ENCODE measurements around the genes ZNF79 and FPGS.

DNA sequence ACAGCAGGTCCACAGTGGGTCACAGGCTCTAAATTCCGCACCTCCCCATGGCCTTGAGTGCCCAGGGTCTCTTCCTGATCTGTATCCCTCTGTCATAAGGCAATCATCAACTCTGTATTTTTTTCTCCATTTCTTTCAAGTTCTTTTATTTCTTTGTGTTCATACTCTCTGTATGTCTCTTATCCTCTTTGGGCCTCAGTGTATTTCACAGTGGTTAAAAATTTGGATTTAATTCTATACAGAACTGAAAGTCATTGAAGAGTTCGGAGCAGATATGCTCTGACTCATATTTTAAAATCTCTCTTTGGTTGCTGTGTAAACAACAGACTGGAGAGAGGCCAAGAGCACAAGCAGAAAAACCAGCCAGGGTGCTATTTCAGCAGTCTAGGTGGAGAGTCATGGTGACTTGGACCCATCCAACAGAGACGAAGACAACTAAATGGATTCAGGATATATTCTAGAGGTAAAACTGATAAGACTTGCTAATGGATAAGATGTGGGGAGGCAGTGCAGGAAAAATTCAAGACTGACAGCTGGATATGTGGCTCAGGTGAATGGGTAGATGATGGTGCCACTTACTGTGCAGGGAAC, 169.0 kb downstream of the MAPKAP1 start:
- RRBS: no CpG with 5 or more reads among the region's 3 CpGs
CAGE:
- cytosol, long polyA plus RNA: no peak
- long polyA plus RNA: no peak
- nucleus, long polyA plus RNA: start-site peak on the plus strand centred at position 353 of the sequence, 70 bp wide, 52 and 70 reads in 2 replicates

DNA sequence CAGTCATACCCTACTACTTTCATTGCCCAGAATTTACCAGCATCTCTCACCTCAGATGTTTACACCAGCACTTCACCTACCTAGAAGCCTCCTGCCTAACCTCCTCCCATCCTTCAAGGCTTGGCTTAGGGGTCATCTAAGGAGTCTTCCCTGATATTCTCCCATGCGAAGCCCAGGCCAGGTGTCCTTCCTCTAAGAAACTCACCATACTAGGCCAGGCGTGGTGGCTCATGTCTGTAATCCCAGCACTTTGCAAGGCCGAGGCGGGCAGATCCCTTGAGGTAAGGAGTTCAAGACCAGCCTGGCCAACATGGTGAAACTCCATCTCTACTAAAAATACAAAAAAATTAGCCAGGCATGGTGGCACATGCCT, 75.3 kb downstream of the MAPKAP1 start:
- RRBS: no CpG with 5 or more reads among the region's 4 CpGs
CAGE:
- cytosol, long polyA plus RNA: no peak
- long polyA plus RNA: no peak
- nucleus, long polyA plus RNA: no peak

DNA sequence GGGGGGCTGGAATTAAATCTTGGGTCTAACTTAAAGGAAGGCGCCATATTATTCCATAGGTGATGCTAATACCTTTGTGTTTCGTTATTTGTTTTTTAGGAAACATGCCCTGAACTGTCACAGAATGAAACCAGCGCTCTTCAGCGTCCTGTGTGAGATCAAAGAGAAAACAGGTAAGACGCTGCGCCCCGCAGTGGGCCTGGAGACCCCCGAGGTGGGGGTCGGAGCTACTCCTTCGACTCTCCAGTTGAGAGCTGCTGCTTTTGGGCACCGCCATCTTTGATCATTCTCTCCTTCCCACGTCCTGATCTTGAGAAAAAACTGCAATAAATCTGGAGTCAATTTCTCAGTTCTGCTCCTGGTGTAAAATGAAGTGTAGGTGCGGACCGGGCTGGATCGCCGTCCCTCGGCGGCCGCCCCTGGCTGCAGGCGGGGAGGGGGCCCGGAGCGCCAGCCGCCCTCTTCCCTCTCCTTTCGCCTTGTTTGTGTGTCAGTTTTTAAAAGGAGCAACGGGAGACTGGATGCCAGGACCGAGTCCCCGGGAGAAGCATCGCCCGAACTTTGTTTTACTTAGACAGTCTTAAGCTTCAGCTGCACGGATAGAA, 1.4 kb downstream of the PBX3 start:
- RRBS: 2% methylated on average over 11 of the region's 30 CpGs
CAGE:
- cytosol, long polyA plus RNA: no peak
- long polyA plus RNA: no peak
- nucleus, long polyA plus RNA: no peak

DNA sequence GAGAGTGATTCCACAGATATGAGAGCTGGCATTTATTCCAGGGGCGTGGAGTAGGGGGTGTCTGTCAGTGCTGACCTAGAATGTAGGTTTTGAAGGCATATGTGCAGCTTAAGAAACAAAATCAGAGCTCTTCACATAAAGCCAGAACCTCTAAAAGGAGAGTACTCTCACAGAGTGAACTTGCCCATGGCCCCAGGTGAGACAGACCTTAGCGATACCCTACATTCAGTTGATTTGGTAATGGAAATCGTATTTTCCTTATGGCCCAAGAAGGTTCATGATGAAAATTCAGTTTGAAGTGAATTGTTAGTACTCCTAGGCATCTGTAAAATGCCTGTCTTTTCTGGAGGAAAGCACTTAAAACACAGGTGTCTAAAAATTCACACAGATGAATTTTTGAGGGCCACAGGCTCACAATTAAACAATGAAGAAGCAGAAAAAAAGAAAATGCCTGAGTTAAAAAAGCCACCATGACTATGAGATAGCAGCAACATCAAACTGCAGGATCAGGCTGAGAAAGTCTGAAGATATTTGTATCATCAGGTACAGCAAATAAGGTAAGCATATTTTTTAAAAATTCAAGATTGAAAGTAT, 121.4 kb downstream of the PBX3 start:
- RRBS: no CpG with 5 or more reads among the region's 3 CpGs
CAGE:
- cytosol, long polyA plus RNA: no peak
- long polyA plus RNA: no peak
- nucleus, long polyA plus RNA: no peak

GRCh38 chr9:125877965-125879003, 131.1 kb downstream of the PBX3 start:
- RRBS: no CpG with 5 or more reads among the region's 4 CpGs
CAGE:
- cytosol, long polyA plus RNA: no peak
- long polyA plus RNA: no peak
- nucleus, long polyA plus RNA: start-site peak on the plus strand at chr9:125878261-125878441, 146 and 103 reads in 2 replicates; start-site peak on the plus strand at chr9:125878591-125878660, 22 and 21 reads in 2 replicates

DNA sequence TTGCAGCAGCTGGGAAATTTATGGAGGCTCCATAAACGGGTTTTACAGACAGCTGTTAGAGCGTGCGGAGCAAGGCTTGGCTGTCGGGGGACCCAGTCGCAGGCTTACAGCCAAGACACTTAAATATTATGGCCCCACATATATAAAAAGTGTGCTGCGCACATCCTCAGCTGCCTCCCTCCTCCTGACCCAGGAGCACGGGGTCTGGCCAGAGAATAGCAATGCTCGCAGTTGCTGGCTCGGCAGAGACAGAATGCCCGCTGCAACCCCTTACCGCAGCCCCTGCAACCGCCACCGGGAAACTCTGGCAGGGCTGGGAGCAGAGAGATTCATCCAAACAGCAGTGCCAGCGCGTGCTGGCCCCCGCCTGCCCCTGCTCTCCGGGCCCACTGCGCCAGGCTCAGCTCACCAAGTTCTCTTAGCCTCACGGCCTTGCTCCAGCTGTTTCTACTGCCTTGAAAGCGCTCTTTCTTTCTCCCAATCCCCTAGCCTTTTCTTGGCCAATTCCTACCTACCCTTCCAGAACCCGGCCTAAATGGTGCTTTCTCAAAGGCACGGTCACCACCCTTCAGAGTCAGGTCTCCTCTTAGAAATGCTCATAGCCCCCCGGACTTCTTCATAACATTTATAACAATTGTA, 28.2 kb upstream of the MVB12B start:
- RRBS: 91% methylated on average over 8 of the region's 23 CpGs
CAGE:
- cytosol, long polyA plus RNA: no peak
- long polyA plus RNA: no peak
- nucleus, long polyA plus RNA: no peak

DNA sequence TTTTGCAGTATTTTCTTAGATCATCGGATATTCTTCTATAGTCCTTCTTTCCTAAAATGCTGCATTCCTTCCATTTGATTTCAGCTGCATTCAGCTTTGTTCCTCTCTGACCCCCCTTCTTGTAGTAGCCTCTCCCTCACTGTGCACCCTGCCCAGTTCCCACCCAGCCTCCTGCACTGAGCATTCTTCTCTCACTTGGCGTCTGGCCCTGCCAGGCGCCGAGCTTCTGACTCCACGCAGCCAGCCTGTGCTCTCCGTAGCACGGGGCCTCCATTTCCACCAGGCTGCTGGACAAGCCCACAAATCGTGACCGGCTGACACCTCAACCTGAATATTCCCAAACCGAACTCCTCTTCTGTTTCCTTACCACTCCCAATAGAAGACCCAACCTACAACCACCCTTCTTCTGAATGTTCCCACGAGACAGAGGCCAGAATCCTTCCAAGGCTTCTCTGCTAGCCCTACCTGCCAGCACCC, 40.0 kb downstream of the MVB12B start:
- RRBS: no CpG with 5 or more reads among the region's 11 CpGs
CAGE:
- cytosol, long polyA plus RNA: no peak
- long polyA plus RNA: no peak
- nucleus, long polyA plus RNA: no peak

GRCh38 chr9:126367674-126368182, 41.1 kb downstream of the MVB12B start:
- RRBS: no CpG with 5 or more reads among the region's 7 CpGs
CAGE:
- cytosol, long polyA plus RNA: no peak
- long polyA plus RNA: no peak
- nucleus, long polyA plus RNA: no peak

DNA sequence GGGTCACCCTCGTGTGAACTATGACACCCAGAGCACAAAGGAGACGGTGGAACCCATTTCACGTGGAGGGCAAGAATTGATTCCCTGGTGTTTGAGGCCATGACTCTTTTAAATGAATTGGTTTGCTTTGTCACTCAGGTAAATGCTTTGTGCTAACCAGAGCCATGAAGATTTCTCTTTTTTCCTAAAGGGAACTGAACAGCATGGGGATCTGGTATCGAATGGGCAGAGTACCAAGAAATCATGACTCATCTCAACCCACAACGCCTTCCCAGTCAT, 68.7 kb downstream of the MVB12B start:
- RRBS: no CpG with 5 or more reads among the region's 5 CpGs
CAGE:
- cytosol, long polyA plus RNA: no peak
- long polyA plus RNA: no peak
- nucleus, long polyA plus RNA: no peak

DNA sequence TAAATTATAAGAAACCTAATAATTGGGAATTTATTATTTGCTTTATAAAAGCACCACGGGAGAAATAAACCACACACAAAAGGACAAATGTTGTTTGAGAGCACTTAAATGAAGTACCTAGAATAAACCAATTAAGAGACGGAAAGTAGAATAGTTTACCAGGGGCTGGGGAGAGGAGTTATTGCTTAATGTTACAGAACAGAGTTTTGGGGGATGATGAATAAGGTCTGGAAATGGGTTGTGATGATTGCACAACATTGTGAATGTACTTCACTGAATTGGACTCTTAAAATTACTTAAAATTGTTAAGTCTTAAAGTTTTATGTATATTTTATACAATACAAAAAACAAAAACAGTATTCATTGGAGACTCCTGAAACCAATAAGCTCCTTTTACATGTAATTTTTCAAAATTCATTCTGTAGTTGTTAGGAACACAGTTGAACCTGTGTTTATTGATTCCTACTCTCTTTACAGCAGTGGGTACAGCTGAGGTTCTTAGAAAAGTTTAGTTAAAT, 1.5 kb downstream of the ZBTB43 start:
- RRBS: no CpG with 5 or more reads among the region's 2 CpGs
CAGE:
- cytosol, long polyA plus RNA: no peak
- long polyA plus RNA: no peak
- nucleus, long polyA plus RNA: no peak

DNA sequence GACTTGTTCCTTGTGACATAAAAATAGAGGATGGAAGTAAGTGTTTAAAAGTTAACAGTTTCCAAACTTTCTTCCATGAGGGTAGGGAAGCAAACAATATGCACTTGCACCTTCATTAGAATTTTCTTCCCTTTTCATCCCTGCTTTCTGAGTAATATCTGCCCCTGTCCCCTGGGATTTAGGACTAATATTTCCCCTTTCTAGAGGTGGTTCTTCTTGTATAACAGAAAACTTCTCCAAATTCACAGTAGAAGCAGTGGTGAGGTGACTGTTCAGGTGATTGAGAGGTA, 60.0 kb upstream of the SLC2A8 start:
CAGE:
- cytosol, long polyA plus RNA: no peak
- long polyA plus RNA: no peak
- nucleus, long polyA plus RNA: no peak

DNA sequence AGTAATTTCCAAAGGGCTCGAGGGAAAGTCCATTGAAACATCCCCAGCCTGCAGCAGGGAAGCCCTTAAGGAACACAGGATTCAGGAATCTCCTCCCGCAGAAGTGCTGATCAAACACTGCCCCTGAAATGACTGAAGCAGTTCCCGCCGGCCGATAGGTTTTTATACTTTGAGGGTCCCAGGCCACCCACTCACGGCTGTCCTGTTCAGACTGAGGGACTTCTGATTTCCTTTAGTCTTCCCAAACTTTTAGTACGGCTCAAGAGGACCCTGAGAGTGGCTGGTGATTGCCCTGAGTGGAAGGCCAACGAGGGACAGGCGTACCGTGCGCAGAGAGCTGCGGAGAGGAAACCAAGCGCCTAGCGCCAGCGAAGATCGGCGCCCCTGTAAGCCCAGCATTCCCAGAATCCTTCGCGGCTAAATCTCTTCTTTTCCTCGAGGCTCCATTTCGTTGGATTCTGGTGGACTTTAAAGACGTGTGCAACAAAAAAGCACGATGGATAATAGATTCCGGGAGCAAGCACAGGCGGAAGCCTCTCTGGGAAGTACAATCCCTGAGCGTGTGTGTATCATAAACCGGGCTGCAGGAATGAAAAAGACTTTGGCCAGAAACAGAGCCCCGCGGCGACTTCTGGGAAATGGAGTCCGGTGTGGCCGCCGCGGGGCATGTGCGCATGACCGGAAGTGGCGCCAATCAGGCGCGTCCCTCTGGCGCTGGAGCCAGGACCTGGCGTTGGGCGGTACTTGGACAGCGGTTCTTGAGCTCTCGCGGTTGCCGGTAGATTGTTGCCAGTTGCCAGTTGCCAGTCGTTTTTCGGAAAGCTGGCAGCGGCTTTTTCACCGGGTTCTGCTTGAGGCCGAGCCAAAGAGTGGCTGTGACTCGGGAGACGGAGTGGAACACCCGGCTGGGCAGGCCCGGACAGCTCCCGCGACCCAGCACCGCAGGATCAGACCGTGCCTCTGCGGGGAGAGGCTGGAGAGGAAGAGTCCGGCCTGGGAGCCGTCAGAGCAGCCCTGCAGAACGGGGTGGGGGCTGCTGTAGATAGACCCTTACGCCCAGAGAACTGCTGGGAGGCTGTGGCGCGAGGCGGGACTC, at the start of gene ZNF79:
Gene ZNF79, plus strand, starts transcription at position 693 of the 1,096 bp plus-strand sequence.
- RRBS: 2% methylated on average over 31 of the region's 67 CpGs
CAGE:
- cytosol, long polyA plus RNA: no peak
- long polyA plus RNA: no peak
- nucleus, long polyA plus RNA: no peak

- RRBS: no CpG with 5 or more reads among the region's 16 CpGs
CAGE:
- cytosol, long polyA plus RNA: no peak
- long polyA plus RNA: no peak
- nucleus, long polyA plus RNA: no peak
These were observed 55.0 kb downstream of the LRSAM1 start for GRCh38 chr9:127506007-127506926.

GRCh38 chr9:127573921-127575125, 5.5 kb upstream of the NIBAN2 start:
- RRBS: no CpG with 5 or more reads among the region's 12 CpGs
CAGE:
- cytosol, long polyA plus RNA: no peak
- long polyA plus RNA: no peak
- nucleus, long polyA plus RNA: no peak

DNA sequence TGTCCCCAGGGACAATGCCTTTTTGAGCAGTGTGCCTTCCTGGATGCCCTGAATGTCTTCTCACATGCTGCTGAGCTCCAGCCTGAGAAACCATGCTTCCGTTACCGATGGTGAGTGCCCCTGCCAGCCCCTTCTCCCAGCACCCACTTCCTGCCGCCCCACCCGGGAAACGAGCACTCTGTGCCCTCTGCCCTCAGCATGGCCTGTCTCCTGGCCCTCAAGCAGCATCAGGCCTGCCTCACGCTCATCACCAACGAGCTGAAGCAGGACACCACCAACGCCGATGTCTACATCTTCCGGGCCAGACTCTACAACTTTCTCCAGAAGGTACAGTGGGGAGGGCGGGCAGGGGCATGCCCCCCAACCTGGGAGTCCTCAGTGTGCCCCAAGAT, 4.2 kb downstream of the TTC16 start:
- RRBS: no CpG with 5 or more reads among the region's 11 CpGs
CAGE:
- cytosol, long polyA plus RNA: no peak
- long polyA plus RNA: no peak
- nucleus, long polyA plus RNA: no peak

DNA sequence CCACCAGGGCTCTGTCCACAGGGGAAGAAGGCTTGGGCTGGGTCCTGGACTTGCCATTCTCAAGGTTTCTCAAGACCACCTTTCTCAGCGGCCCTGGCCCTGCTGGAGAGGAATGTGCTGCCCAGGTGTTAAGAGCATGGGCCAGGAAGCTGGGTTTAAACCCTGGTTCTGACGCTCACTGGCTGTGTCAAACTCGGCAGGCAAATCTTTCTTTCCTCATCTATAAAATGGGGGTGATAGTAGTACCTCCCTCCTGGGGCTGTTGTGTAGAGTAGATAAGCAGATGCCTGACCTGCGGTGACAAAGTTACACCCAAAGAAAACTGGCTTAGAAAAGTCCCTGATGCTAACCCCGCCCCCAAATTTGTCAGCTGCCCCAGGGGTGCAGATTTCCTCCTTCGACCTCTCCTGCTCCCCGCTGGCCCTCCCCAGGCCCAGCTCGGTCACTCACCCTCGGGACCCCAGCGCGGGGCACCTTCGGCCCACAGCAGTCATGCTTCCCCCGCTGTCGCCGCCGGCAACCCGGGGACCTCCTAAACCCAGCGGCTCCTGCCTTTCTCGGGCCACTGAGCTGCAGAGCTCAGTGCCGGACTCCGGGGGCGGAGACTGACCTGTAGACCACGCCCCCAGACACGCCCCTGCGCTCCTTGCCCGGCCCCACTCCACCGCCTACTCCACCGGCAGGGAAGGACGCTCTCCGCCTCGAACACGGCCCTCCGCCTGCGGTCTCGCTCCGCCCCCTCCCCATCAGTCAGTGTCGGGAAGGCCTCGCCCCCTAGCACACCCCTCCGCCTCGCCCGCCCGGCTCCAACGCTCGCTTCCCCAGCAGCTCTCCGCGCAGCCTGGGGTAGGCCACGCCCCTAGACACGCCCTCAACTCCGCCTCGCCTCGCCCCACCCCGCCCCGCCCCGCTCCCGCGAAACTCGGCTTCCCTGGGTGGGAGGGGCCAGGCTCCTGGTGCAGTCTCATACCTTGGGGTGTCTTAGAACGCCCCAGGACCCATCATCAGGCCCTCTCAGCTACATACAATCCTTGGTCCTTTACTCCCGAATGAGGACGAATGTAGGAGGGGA, 7.4 kb downstream of the SH2D3C start:
- RRBS: 2% methylated on average over 10 of the region's 60 CpGs
CAGE:
- cytosol, long polyA plus RNA: no peak
- long polyA plus RNA: no peak
- nucleus, long polyA plus RNA: no peak

DNA sequence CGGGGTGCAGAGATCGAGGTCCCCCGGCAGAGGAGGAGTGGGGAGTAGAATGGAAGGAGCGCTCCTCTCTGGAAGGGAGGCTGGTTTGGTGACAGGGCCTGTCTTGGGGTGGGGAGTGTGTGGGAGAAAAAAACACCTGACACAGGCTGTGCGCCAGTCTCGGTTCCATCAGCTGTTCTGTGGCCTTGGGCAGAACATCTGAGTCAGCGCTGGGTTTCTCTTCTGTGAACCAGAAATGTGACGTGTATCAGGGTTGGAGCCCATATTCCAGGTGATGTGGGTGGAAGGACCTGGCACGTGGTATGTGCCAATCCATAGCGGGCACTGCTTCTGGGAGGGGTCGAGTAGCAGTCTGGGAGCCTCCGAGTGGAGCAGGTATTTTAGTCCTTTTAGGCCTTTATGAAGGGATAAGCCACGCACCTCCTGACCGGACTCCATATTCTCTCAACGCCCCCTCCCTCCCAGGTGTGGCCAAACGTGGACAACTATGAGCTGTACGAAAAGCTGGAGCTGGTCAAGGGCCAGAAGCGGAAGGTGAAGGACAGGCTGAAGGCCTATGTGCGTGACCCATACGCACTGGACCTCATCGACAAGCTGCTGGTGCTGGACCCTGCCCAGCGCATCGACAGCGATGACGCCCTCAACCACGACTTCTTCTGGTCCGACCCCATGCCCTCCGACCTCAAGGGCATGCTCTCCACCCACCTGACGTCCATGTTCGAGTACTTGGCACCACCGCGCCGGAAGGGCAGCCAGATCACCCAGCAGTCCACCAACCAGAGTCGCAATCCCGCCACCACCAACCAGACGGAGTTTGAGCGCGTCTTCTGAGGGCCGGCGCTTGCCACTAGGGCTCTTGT, 3.1 kb downstream of the CDK9 start:
- RRBS: over 99% methylated on average over 5 of the region's 40 CpGs
CAGE:
- cytosol, long polyA plus RNA: no peak
- long polyA plus RNA: no peak
- nucleus, long polyA plus RNA: no peak

DNA sequence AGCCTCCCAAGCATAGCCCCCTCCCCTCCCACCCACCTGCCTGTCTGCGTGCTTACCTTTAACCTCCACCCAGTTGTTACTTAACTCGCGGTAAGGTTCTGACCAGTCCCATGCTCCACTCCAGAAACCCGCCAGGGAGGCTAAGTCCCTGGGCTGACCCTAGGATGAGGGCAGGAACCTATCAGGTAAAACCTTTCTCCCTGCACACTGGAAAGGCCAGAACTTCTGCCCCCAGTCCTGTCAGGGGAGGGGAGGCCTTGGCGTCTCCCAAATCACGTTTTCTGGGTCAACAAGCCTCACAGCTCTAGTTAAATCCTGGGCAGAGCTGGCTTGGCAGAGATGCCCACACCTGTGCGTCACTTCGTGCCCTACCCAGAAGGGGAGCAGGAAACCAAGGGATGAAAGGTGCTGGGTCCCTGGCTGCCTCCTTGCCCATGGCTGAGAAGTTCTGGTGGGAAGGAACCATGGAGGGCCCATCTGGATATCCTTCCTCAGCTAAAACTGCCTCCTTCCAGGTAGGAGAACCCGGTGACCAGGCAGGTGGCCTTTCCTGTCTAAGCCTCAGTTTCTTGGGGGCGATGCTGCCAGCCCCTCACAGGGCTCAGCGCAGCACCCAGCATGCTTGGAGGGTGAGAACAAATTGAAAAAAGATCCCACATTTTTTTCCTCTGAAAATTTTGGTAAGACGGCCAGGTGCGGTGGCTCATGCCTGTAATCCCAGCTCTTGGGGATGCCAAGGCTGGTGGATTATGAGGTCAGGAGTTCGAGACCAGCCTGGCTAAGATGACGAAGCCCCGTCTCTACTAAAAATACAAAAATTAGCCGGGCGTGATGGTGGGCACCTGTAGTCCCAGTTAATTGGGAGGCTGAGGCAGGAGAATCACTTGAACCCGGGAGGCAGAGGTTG, 8.1 kb upstream of the FPGS start:
- RRBS: no CpG with 5 or more reads among the region's 19 CpGs
CAGE:
- cytosol, long polyA plus RNA: no peak
- long polyA plus RNA: no peak
- nucleus, long polyA plus RNA: no peak

GRCh38 chr9:127801843-127802839, 541 bp upstream of the FPGS start:
- RRBS: under 1% methylated on average over 7 of the region's 37 CpGs
CAGE:
- cytosol, long polyA plus RNA: no peak
- long polyA plus RNA: no peak
- nucleus, long polyA plus RNA: no peak

GRCh38 chr9:127802840-127803461, at the start of gene FPGS:
FPGS (plus strand) TSS chr9:127802882.
- RRBS: 1% methylated on average over 29 of the region's 60 CpGs
CAGE:
- cytosol, long polyA plus RNA: no peak
- long polyA plus RNA: no peak
- nucleus, long polyA plus RNA: no peak